Measurements from ENCODE around the gene IGSF9B.

DNA sequence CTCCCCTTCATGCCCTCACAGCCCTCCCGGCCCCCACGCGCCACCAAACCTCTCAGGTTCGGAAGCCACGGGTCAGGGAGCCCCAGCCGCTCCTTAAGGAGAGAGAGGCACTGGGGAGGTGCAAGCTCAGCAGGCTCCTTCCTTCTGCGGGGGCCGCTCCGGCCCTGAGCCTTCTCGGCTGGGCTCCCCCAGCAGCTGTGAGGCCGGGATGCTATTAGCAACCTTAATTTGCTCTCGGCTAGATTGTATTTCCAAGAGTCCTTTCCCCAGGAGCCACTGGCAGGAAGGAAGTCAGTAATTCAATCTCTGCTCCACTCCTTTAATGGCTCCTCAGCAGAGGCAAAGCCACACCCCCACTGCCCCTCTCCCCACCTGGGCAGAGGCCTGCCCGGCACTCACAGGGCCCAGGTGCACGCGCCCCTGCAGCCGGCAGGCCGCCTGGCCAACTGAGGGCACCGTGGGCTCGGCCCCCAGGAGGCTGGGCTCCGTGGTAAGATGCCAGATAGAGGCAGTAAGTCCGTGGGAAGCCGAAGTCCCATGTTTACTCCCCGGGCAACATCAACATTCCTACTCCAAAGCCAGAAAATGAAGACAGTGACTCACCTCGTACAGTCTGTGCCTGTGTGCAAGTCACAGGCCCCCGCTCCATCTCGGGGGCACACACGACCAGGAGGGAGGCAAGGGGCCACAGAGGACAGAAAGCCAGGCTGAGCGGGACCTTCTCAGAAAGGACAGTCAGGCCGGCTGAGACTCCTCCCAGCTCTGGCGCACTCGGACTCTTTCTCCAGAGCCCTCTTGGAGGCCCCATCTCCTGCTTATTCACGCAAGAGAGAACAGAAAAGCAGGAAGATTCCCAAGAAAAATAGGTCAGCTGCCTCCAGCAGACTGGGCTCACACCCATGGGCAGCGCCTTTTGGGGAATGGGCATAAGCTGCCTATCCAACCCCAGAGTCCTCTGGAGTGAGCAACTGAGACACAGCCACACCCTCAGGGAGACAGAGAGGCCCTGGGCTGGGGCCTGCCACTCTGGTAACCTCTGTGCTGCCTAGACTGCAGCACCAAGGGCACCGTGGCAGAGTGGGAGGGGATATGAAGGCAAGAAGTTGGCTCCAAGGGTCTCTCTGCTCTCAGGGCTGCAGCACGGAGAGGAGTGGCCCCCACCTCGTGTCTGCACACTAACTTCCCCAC, 5.0 kb downstream of the IGSF9B start:
- RRBS: 9% methylated on average over 7 of the region's 36 CpGs
CAGE:
- cytosol, long polyA plus RNA: no peak
- long polyA plus RNA: no peak
- nucleus, long polyA plus RNA: no peak

GRCh38 chr11:133956613-133957839, at the start of gene IGSF9B:
IGSF9B (minus strand) TSS chr11:133956968.
- RRBS: 3% methylated on average over 56 of the region's 113 CpGs
CAGE:
- cytosol, long polyA plus RNA: no peak
- long polyA plus RNA: no peak
- nucleus, long polyA plus RNA: no peak

DNA sequence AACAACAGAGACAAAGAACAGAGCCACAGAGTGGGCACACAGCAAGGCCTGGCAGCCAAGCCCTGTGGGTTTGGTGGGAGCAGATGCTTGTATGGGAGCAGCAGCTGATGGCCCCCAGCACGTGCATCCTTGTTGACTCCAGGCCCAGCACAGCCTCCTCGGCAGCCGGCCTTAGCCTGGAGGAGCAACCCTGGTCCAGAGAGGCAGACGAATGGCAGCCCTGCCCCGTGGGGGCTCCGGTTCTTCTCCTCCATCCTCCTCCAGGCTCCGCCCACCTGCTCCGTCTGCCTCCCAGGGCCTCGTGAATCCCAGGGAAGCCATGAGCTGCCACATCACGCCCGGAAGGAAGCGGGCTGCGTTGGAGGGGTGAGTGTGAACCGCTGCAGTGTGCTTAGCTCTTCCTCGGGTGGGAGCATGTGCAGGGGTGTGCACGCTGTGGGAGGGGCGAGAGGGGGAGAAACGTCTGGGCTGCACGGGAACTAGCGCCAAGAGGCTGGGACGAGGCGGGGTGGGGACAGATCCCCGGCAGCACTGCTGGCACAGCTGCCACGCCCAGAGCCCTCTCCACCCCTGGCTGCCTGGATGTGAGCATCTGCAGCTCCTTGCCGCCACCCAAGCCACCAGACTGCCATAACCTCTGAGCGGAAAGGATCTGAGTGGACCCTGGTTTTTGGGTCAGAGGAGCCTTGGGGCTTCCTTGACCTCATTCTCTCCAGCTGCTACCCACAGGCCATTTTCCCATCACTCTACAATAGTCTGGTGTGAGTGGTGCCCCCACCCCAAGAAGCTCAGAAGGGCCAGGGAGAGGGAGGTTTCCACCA, 36.2 kb upstream of the JAM3 start:
- RRBS: 39% methylated on average over 6 of the region's 26 CpGs
CAGE:
- cytosol, long polyA plus RNA: no peak
- long polyA plus RNA: no peak
- nucleus, long polyA plus RNA: no peak

DNA sequence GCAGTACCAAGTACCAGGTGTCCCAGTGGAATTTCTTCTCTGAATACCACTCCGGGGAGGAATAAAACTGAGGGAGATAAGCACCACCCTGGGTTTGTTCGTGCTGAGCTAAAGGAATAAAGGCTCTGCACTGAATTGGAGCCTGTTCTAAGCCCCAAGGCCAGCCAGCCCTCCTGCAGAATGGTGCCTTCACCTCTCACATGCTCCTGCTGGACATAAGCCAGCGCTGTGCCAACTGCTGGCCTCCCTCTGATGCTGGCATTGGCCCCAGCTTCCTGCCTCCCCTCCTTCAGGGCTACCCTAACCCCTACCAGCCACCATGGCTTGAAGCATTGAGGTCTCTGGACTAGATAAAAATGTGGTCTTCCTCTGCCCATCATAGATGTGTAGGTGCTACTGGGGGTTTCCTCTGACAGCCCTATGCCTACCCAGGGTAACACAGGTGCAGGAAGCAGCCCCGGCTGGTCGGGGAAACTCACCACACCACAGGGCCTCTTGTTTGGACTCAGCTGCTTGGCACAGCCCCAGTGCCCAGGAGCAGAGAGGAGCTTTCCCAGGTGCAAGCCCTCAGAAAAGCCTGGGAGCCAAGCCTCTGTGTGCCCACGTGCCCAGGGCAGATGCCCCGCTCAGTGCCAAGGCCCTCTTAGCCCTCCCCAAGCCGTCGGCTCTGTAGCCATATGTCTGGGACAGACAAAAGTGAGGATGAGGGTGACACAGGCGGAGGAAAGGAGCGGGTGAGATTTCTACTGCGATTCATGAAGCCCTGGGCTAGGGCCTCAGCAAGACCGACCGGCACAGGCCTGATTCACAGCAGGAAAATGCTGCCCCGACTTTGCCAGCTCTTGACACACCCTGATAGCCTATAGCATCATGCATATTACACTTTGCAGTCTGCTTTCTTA, 34.1 kb upstream of the JAM3 start:
- RRBS: no CpG with 5 or more reads among the region's 15 CpGs
CAGE:
- cytosol, long polyA plus RNA: no peak
- long polyA plus RNA: no peak
- nucleus, long polyA plus RNA: no peak

DNA sequence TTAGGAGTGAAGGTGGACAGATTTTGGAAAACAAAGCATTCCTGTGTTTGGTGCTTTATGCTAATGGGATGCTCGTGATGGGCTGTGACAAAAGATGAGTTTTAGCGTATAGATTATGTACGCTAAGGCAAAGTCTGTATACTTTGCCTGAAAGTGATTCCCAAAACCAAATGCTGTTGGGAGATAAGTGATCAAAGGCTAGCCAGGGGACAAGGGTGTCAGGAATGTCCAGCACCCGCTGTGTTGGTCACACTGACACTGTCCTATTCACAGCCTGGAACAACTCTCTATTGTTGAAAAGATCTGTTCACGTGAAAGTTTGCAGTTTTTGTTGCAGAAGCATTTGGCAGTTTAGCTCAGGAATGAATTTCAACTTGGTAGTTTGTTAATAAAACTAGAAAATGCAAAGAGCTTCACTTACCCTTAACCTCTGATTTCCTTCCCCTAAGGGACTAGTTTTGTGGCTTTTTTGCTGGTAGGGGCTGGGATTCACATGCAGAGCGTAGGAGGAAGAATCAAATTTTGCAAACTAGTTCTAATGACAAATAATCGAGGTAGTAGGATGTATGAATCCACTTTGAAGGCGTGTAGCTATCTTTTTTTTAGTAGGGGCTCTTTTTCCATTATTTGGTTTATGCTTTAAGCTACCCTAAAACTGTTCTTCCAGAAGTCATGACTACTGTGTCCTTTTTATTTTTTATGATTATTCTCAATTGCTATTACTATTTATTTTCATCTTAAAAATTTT, 1.7 kb downstream of the JAM3 start:
- RRBS: no CpG with 5 or more reads among the region's 8 CpGs
CAGE:
- cytosol, long polyA plus RNA: no peak
- long polyA plus RNA: no peak
- nucleus, long polyA plus RNA: no peak

DNA sequence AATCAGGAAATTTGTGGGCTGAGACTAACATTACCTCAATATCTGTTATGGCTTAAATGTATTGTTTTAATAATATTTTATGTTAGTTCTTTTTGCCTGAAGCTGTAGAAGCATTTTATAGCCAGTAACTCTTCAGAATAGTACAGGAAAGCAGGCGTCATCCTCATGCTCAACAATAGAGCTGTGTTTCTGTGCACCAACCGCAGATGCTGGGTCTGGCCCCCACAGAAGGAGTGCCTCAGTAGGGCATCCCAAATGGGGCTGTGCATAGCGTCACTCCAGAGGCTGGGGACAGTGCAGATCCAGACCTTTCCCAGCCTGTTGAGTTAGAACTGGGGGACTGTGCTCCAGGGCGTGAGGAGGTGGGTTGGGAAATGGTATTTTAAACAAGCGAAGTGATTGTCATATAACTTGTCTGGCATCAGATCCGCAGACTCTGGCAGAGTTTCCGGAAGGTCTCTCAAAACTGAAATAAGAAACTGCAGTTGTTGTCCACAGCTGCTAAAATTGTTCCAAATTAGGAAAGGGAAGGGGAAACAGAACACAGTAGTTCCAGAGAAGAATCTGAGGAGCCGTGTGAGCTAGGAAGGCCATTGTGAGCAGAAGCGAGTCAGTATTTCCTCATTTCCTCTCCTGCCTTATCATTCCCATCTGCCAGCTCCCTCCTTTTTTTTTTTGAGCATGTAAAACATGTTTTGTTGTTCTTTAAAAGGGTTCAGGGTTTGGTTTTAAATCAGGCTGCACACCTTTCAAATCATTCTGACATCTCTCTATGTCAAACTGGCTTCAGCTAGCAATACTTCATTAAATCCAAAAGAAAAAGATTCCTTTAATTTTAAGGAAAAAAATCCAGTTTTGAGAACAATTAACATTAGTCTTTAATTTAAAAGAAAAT, 52.2 kb downstream of the JAM3 start:
- RRBS: no CpG with 5 or more reads among the region's 9 CpGs
CAGE:
- cytosol, long polyA plus RNA: no peak
- long polyA plus RNA: no peak
- nucleus, long polyA plus RNA: no peak

- RRBS: no CpG with 5 or more reads among the region's 5 CpGs
CAGE:
- cytosol, long polyA plus RNA: no peak
- long polyA plus RNA: no peak
- nucleus, long polyA plus RNA: no peak
Measured at GRCh38 chr11:134250676-134251733, 2.1 kb downstream of the THYN1 start.

DNA sequence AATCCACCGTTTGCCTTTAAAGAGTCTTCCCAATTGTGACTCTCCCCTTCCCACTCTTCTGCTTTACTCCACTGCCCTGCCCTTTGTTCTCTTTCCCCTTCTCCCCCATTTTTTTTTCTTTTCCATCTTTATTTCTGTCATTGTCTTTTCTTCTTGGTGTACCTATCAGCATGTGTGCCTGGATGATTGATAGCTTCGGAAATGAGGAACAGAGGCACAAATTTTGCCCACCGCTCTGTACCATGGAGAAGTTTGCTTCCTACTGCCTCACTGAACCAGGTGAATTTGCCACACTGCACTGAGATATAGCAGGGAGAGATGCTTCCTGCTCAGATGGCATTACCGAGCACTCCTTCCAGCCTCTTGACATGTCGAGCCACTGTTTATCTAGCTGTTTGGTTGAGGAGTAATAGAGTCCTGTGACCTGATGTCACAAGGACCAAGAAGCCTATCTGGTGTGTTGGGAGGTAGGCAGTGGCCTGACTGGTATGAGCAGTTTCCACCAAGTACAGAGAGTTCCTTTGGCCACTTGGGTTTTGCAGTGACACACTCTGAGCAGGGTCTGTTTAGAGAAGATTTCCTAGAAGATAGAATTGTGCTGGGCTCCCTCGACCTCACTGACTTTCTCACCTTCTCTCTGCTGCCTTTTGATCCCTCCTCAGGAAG, 5.1 kb downstream of the ACAD8 start:
- RRBS: no CpG with 5 or more reads among the region's 6 CpGs
CAGE:
- cytosol, long polyA plus RNA: no peak
- long polyA plus RNA: no peak
- nucleus, long polyA plus RNA: no peak

DNA sequence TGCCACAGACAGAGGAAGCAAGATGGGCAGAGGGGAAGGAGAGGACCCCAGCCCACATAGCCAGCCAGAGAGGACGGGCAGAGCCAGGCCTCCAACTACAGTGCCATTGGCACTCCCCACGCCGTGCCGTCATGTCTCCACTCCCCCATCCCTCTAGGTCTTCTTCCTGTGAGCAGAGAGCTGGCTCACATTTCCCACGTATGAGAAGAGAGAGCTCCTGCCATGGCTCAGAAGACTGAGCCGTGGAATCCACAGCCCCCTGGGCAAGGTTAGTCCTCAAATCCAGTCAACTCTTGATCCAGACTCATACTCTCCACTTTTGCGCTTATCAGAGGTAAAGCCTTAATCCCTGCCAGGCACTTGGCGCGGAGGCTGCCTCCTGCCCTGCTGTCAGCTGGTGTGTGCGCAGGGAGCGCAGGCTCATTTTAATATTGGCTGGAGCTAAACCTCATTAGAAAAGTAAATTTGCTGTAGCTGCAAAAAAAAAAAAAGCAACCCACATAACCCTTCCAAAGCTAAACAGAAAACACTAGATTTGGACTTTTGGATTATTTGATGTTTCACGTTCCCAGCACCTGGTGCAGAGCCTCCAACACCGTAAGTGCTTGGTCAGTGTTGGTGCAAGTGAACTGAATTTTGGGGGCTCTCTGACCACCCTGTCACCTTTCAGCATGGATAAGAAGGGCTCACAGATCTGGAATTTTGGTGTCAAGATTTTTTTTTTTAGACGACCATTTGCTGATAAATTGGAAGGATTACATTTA, 4.6 kb downstream of the B3GAT1 start:
- RRBS: no CpG with 5 or more reads among the region's 14 CpGs
CAGE:
- cytosol, long polyA plus RNA: no peak
- long polyA plus RNA: no peak
- nucleus, long polyA plus RNA: no peak

All from IMR-90 (cell line).